Sternocleidomastoid (tissue), 1 donor: ENCODE measurements around the gene DHRS7B.

DNA sequence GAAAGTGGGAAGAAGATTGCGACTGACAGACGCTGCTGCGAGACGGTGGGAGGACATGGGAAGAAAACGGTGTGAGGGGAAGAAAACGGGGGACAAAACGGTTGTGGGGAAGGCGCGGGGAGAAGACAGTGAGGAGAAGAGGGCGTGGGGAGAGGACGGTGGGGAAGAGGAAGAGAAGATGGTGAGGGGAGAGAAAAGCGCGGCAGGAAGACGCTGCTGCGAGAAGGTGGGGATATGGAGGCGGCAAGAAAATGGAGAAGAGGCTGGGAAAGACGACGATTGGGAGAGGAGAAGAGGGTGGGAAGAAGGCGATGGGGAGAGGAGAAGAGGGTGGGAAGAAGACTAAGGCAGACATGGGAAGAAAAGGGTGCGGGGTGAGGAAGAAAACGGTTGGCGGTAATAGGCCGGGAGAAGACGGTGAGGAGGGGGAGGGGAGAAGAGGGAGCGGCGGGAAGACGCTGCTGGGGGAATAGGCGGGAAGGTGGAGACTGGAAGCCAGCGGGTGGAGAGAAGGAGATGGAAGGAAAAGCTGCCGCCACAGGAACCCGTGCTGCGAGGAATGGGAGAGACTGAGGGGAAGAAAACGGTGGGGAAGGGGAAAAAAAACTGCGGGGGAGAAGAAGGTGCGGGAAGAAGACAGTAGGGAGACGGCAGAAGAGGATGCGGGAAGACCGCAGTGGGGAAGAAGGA lies 46.9 kb upstream of the CDRT15L2 start:
- PRO-cap, result no peak

GRCh38 chr17:20706828-20707368 lies 127.4 kb downstream of the CDRT15L2 start:
- PRO-cap, result no peak

GRCh38 chr17:21018701-21019604 lies 23.9 kb downstream of the USP22 start:
- PRO-cap, result no peak

- PRO-cap, result no peak
These were observed 32.7 kb upstream of the USP22 start for GRCh38 chr17:21075400-21076062.

DNA sequence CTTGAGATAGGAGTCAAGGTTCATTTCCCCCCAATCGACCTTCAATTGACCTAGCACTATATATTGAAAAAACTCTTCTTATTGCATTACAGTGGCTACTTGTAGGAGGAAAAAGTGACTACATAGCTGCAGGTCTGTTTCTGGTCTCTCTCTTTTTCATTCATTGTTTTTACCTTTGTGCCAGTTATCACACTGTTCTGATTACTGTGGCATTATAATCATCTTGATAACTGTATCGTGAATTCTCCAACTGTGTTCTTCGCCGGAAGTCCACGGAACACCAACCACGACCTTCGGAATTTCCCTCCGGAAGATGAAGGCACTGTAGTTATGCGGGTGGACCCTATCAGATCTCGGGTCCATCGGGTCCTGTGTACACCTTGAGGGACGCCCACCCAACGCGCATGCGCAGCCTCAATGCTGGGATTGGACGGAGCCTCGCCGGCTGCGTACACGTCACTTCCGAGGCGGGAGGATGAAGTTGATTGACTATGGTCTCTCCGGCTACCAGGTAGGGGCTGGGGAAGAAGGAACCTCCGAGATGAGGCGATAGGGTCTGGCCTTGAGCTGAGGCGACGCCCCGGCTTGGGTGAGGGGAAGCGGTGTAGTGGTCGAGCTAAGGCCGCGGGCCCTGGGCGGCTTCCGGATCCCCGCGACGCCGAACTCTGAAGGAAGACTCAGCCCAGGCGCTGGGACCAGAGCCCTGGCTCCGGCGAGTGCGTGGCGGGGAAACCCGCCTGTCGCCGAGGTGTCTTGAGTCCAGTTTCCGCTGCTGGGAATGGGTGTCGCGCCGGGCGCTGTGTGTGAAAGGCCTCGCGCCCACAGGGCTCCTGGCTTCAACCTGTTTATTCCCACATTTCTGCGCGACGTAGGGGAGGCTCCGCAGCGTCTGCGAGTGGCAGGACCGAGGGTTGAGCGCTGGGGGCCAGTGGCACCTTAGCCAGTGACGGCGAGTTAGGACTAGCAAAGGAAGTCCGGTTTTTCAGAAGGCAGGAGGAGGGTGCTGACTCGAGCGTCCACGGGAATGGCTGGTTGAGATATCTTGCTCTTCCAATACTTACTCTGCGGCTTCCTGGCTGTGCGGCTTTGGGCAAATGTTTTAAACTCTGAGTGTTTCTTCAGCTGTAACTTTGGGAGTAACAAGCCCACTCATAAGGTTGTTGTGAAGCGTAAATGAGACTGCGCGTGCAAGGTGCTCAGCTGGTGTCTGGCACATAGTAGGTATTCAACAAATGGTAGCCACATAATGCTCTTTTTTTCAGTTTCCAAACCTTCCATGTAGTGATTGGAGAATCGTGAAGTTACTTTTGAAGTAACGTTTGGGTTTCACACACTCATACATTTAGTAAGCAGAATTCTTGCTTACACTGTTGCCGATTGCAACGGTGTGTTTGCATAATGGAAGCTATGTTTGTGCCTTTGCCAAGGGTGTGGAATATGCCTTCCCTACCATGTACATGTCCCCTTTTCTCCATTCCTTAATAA lies at the start of gene DHRS7B:
DHRS7B (plus strand) TSS at position 484 of the 1,485 bp plus-strand sequence.
- PRO-cap, result bidirectional peak, plus-strand start at position 514 of the sequence, minus-strand start at position 400 of the sequence; bidirectional peak, plus-strand start at position 985 of the sequence, minus-strand start at position 913 of the sequence; unidirectional peak, minus-strand start at position 1,026 of the sequence

- PRO-cap, result no peak
These were observed 4.2 kb downstream of the DHRS7B start for GRCh38 chr17:21130831-21131401.

- PRO-cap, result unidirectional peak, minus-strand start at chr17:21213839; unidirectional peak, minus-strand start at chr17:21213951
These were observed 540 bp downstream of the TMEM11 start for GRCh38 chr17:21213177-21214065.

- PRO-cap, result no peak
These were observed 2.5 kb upstream of the MAP2K3 start for GRCh38 chr17:21282017-21282407.

DNA sequence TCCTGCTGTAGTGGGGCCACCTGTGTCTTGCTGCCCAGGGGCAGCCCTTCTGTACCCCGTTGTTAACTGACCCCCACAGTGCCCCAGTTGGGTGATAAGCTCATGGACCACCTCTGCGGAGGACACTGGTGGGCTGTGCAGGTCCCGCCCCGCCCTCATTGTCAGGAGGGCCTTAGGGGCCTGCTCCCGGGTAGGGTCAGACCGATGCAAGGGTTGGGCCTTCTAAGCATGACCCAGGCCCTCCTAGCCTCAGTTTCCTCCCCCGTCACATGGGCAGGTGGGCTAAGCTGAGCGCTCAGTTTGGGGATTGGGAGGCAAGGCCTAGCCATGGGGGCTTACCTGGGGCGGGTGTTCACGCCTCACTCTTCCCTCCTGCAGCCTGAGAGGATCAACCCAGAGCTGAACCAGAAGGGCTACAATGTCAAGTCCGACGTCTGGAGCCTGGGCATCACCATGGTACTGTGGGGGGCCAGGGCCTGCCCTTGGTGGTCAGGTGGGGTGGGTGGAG lies 20.2 kb downstream of the MAP2K3 start:
- PRO-cap, result no peak

DNA sequence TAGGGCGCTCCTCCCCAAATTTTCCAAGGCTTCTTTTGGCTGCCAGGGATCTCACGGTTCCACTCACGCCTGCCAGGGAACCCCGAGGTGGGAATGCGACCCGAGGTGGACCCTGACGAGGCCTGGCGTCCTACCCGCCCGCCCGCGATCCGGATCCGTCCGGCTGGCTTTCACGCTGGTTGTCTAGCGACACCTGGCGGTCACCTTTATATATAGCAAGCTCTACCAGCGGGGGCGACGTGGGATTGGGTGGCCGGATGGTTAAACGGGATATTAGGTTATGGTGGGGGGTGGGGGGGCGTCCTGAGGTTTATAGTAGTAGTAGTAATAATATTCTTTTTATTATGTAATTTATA lies 136.8 kb downstream of the KCNJ12 start:
- PRO-cap, result no peak

DNA sequence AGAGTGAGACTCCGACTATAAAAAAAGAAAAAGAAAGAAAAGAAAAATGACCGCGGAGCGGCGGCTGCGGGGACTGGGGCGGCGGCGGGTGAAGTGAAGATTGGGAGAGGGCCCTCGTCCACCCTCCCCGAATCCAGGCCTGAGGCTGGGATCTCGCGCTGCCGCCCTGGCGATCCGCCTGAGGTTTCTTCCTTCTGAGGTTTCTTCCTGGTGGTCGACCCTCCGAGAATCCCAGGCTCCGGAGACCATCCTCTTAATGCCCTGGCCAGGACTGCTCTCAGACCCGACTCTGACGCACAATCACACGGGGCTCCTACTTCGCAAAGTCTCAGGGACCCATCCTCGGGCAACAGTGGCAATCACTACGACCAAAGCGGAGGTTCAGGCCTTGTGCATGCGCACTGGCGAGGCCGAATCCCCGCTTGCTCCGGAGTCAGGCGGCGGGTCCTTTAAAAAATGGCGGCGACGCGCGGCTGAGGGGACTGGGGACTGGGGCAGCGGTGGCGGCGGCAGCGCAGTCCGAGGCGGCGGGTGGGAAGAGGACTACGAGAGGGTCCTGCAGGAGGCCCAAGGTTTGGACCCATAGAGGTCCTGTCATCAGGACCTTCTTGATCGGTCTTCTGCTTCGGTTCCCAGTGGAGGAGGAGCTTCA lies 18.0 kb upstream of the KCNJ18 start:
- PRO-cap, result no peak

DNA sequence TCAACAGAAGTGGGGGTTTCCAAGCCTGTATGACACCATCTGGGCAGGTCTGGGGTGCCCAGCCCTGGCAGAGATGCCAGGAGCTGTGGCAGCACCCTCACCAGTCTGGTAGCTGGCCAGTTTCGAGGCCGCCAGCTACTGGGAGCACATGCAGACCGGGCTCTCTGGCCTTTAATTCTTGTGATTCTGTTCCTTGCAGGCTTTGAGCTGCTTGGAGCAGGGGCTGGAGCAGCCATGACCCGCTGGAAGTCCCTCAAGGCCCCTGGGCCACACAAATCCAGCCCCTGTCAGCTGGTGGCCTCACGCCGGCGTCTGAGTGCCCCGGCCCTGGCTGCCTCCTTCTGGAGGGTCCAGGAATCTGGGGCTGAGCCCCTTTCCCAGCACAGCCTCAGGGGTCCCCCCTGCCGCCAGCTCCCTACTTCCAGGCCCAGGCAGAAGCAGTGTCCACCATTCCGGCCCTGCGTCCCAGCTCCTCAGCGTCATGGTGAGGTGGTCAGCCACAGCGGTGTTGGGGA lies 7.4 kb downstream of the KCNJ18 start:
- PRO-cap, result no peak

GRCh38 chr17:22203436-22204015 lies 511.2 kb downstream of the KCNJ18 start:
- PRO-cap, result no peak

- PRO-cap, result no peak
These were observed 1000.2 kb downstream of the KCNJ18 start for GRCh38 chr17:22692388-22693059.

DNA sequence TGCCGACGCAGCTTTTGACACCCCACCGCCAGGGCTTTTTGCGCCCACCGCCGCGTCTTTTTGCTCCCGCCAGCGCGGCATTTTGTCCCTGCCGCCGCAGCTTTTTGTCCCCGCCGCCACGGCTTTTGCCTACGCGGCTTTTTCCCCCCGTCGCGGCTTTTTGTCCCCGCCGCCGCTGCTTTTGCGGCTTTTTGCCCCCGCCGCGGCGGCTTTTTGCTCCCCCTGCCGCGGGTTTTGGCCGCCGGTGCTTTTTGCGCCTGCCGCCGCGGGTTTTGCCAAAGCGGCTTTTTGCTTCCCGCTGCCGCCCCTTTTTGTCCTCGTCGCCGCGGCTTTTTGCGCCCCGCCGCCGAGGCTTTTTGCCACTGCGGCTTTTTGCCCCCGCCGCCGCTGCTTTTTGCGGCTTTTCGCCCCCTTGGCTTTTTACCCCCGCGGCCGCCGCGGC lies 519.1 kb upstream of the WSB1 start:
- PRO-cap, result no peak

GRCh38 chr17:27244466-27245833 lies 49.0 kb upstream of the WSB1 start:
- PRO-cap, result unidirectional peak, minus-strand start at chr17:27244657; bidirectional peak, plus-strand start at chr17:27245187, minus-strand start at chr17:27244976

GRCh38 chr17:27502498-27503102 lies 46.4 kb downstream of the KSR1 start:
- PRO-cap, result no peak

GRCh38 chr17:27647850-27648123 lies 16.8 kb downstream of the LGALS9 start:
- PRO-cap, result no peak

DNA sequence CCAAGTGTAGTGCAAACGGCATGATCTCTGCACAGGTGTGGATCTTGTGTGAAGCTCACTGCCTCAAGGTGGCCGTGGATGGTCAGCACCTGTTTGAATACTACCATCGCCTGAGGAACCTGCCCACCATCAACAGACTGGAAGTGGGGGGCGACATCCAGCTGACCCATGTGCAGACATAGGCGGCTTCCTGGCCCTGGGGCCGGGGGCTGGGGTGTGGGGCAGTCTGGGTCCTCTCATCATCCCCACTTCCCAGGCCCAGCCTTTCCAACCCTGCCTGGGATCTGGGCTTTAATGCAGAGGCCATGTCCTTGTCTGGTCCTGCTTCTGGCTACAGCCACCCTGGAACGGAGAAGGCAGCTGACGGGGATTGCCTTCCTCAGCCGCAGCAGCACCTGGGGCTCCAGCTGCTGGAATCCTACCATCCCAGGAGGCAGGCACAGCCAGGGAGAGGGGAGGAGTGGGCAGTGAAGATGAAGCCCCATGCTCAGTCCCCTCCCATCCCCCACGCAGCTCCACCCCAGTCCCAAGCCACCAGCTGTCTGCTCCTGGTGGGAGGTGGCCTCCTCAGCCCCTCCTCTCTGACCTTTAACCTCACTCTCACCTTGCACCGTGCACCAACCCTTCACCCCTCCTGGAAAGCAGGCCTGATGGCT lies 17.9 kb downstream of the LGALS9 start:
- PRO-cap, result no peak

DNA sequence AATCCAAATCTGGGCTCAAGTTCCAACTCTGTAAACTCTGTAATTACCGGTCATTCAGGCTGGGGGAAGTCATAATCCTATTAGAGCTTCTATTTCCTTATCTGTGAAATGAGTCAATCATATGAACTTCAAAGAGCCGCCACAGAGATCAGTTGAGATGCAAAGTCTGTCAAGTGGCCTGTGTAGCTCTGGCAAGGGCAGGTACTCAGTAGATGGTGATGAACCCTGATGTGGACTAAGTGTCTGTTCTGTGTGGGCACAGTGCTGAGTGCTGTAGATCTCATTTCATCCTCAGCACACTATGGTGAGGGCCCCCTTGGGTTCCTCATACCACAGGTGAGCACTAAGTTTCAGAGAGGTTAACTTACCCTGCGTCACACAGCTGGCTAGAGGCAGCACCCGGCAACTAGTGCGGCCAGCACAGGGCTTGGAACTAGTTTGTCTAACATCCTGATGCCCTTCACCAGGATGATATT lies 2.5 kb downstream of the NOS2 start:
- PRO-cap, result no peak